ENCODE results near the gene IL23R.

- PRO-cap, result no peak
- RRBS, result no CpG with 5 or more reads among the region's 4 CpGs
Observed at GRCh38 chr1:66337335-66337855, 196.6 kb upstream of the SGIP1 start.

DNA sequence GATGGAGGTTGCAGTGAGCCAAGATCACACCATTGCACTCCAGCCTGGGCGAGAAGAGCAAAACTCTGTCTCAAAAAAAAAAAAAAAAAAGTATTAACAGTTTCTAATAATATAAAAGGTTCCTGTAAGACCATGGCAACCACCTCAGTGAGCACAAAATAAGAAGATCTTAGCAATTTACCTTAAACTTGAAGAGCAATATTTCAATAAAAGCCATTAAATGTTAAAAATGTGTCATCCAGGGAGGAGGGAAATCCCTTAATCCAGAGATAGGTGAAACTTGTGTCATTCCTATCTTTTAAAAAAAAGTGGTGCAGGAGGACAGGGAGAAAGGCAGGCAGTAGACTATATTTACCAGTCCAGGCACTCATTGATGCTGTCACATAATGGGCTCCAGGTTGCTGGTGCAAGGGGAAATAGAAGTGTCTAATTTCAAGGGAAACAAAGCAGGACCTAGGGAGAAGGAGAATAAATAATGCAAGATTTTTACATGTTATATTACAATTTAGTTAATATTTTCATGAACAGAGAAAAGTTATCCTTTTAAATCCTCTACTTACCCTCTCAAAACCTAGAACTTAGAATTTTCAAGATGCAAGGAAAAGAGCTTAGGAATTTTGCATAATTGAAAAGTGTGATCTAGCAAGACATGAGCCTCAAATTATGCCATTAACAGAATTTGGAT lies 175.2 kb upstream of the SGIP1 start:
- PRO-cap, result no peak
- RRBS, result no CpG with 5 or more reads among the region's 1 CpG

- PRO-cap, result no peak
- RRBS, result no CpG with 5 or more reads among the region's 2 CpGs
Observed at GRCh38 chr1:66564480-66564827, 30.5 kb downstream of the SGIP1 start.

GRCh38 chr1:66907044-66907884 lies 17.4 kb downstream of the DNAI4 start:
- PRO-cap, result no peak
- RRBS, result no CpG with 5 or more reads among the region's 3 CpGs

- PRO-cap, result no peak
- RRBS, result no CpG with 5 or more reads among the region's 4 CpGs
Observed at GRCh38 chr1:66925642-66925875, 769 bp downstream of the MIER1 start.

- PRO-cap, result no peak
- RRBS, result no CpG with 5 or more reads among the region's 3 CpGs
Observed at GRCh38 chr1:66987250-66988067, 62.7 kb downstream of the MIER1 start.

DNA sequence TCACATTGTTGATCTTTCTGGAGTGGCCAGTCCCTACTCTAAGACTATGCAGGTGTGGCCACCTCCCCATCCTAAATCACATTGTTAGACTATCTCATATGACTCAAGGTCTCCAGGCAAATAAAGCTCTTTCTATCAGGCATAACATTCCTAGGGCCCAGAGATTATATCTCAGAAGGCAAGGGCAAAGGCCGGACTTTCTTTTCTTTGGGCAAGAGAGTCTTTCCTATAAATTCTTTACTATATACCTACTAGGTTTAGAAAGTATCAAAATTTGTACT lies 2.7 kb upstream of the C1orf141 start:
- PRO-cap, result no peak
- RRBS, result no CpG with 5 or more reads among the region's 1 CpG

GRCh38 chr1:67166070-67166717 lies at the start of gene IL23R:
IL23R (plus strand) TSS chr1:67166454.
- PRO-cap, result no peak
- RRBS, result no CpG with 5 or more reads among the region's 5 CpGs

- PRO-cap, result no peak
- RRBS, result no CpG with 5 or more reads among the region's 6 CpGs
Observed at GRCh38 chr1:67411242-67412538, 18.5 kb downstream of the SERBP1 start.

- PRO-cap, result unidirectional peak, plus-strand start at chr1:67429911
- RRBS, result 1% methylated on average over 22 of the region's 40 CpGs
Observed at GRCh38 chr1:67429472-67429947, 692 bp downstream of the SERBP1 start.

GRCh38 chr1:67524065-67525090 lies 94.2 kb upstream of the SERBP1 start:
- PRO-cap, result no peak
- RRBS, result no CpG with 5 or more reads among the region's 7 CpGs

GRCh38 chr1:67537295-67538008 lies 107.2 kb upstream of the SERBP1 start:
- PRO-cap, result no peak
- RRBS, result no CpG with 5 or more reads among the region's 11 CpGs

- PRO-cap, result no peak
- RRBS, result no CpG with 5 or more reads among the region's 9 CpGs
Observed at GRCh38 chr1:67683854-67684621, 963 bp upstream of the GADD45A start.

DNA sequence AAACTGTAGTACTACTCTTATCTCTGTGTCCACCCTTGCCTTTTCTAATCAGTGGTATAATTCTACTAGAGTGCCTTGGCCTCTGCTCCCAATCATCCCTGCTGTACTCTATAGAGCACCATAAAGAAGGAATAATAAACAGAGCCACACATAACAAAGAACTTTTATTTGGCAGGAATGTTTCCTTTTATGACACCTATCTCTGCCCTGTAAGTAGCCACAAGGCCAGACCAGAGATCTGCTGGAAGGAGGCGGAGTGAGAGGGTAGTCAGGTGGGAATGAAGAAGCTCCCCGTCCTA lies 32.8 kb downstream of the WLS start:
- PRO-cap, result no peak
- RRBS, result no CpG with 5 or more reads among the region's 2 CpGs

DNA sequence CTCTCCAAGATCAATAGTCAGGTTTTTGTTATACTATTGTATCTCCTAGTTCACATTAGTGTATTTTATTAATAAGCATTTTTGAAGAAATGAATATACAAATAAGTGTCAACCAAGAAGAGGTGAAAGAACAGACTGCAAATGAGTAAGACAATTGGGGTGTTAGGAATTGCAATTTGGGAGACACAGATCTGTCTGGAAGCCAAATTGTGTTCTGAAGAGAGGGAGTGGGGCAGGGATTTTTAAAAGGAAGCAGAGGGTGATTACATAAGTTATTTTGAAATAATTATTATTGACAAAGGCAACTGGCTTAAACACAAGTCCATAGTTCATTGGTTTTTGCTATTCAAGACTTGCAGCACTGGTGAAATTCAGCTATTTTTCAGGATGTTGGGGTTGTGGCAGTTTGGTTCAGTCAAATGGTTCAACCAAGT lies 299.9 kb upstream of the DEPDC1 start:
- PRO-cap, result no peak

DNA sequence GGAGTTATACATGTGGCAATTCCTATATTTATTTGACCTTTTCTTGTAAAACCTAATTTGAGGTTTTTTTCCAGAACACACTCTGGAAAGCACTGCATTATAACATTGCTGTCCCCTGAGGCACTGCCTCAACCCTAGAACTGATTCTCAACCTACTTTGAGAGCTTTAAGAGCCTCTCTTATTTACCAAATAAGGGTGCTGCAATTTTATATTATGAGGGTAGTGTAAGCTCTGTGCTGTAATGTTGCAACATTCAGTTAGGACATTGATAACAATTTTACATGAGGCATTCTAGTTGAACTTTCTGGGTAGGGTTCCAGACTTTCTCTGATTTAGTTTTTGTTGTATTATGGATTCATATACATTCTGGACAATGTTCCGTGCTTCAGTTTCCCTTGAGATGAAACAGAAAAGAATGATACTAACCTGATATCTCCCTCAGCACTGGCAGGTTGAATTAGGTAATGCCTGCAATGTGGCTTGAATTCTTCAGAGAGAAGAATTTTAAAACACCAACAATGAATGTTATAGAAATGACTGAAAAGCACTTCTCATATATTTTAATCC lies 302.3 kb upstream of the DEPDC1 start:
- PRO-cap, result no peak
- RRBS, result no CpG with 5 or more reads among the region's 1 CpG

- PRO-cap, result no peak
- RRBS, result no CpG with 5 or more reads among the region's 14 CpGs
Observed at GRCh38 chr1:70244427-70245491, 23.6 kb downstream of the SRSF11 start.

- PRO-cap, result unidirectional peak, plus-strand start at chr1:70253924
- RRBS, result no CpG with 5 or more reads among the region's 1 CpG
Observed at GRCh38 chr1:70253610-70254256, 32.6 kb downstream of the SRSF11 start.

DNA sequence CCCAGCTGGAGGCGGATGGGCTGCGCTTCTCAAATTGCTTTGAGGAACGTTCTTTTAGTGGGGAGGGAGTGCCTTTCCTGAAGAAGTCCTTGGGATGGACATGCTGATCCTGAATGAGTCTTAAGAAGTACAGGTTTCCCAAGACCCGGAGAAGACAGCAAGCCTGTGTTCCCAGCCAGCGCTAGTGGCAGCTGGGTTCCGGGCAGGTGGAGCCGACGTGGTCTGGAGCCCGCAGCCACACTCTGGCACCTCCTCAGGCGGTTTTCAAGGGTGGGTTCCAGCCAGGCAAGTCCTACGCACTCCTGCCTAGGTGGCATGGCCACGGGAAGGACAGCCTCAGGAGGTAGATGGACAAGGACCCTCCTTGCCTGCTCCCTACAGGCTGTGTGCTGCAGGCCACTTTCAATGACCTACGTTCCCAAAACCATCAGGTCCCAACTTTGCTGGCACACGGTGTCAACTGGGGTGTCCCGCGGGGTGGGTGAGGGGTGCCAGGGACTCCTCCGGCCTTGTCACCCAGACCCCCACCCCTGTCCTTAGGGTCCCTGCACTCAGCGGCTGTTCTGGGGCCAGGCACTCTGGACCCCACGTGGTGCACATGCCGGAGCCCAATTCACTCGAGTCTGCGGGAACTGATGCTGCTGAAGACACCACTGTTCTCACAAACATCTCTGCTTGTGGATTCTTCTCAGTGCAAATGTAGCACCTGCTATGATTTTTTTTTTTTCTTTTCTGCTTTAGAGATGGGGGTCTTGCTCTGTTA lies 6.7 kb upstream of the PTGER3 start:
- PRO-cap, result no peak
- RRBS, result 73% methylated on average over 6 of the region's 22 CpGs

DNA sequence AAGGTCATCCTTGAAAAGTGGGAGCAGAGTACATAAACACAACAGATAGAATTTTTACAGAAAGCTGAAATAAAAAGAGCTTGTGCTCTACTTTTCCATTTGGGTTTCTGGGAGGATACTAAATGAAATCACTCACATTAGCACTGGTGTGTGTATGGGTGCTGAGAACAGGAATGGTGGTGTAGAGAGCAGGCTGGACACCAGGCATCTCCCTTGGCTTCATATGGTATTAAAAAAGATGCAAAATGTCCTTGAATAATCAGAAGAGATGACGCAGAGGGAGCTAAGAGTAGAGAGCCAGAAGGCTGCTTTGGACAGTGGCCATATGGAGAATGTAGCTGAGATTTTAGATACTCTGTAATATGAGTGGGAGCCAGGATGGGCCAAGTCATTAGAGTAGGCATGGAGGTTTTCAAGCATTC lies 112.3 kb upstream of the ZRANB2 start:
- PRO-cap, result no peak
- RRBS, result no CpG with 5 or more reads among the region's 1 CpG

All from kidney (tissue), 2 donors.